Placental pericyte (primary cell): ENCODE results near the genes LINGO4, THEM4, FLG, LCE2A, LCE1F and SPRR2A.

- CAGE, long polyA plus RNA: no peak
Observed at GRCh38 chr1:151525432-151525904, 14.3 kb downstream of the CGN start.

- CAGE, long polyA plus RNA: no peak
Observed at GRCh38 chr1:151529805-151530212, 10.3 kb upstream of the TUFT1 start.

DNA sequence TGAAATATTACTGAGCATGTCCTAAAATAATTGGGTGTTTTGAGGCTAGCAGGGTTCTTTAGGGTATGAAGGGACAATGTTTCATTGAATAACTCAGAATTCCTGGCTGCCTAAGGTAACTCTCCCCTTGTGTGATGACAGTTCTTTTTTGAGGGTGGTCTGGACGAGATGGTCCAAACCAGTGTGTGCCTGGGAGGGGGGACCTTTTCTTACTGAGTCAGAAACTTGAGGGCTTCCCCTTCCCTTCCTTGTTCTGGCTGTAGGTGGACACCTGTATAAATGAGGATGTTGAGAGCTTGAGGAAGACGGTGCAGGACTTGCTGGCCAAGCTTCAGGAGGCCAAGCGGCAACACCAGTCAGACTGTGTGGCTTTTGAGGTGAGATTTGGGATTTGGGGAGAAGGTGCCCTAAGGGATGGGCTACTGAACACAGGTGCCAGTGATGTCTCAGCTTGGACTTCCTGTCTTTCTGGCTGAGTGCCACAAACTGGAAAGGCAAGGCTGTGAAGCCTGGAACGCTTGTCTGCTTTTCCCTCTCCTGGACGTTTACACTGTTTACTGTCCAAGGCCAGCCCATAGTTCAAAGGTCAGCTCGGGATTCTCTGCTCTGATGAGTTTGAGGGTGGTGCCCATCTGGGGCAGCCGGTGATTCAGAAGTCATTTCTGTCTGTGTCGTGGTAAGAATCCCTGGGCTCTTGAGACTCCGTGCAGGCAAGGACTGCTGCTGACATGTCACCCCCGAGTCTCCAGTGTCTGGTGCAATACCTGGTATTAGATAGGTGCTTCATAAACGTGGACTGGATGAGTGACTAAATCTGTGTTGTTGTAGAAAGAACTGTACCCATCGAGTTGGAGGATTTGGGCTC is 29.5 kb downstream of the TUFT1 start:
- CAGE, long polyA plus RNA: no peak

- CAGE, long polyA plus RNA: no peak
Observed at GRCh38 chr1:151654120-151654467, 42.2 kb downstream of the SNX27 start.

GRCh38 chr1:151728020-151729065 is 7.0 kb downstream of the RIIAD1 start:
- CAGE, long polyA plus RNA: no peak

GRCh38 chr1:151759650-151760305 is 3.5 kb downstream of the MRPL9 start:
- CAGE, long polyA plus RNA: no peak

DNA sequence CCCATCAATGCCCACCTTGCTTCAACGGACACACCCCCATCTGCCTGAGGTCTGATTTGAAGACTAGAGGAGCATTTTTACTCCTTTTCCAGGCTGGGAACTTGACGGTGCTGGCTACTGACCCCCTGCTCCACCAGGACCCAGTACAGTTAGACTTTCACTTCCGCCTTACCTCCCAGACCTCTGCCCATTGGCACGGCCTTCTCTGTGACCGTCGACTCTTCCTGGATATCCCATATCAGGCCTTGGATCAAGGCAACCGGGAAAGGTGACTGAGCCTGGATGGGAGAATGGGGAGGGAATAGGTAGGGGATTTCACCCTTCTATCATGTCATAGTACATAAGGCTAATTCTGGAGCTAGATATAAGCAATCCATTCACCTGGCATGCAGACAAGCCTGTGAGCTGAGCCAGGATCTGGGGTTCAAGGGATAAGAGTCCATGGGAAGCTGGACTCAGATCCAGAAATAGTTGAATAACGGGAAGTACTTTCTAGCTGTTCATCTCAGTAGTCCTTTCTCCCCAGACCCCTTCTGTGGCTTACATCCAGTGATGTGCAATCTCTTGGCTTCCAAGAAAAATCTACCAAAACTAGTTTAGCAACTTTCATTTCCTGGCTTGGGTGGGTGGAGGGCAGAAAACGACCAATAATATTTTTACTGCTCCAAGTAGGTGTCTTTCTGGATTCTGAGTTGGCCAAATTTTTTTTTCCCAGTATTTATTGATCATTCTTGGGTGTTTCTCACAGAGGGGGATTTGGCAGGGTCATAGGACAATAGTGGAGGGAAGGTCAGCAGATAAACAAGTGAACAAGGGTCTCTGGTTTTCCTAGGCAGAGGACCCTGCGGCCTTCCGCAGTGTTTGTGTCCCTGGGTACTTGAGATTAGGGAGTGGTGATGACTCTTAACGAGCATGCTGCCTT is 4.9 kb upstream of the MRPL9 start:
- CAGE, long polyA plus RNA: no peak

- CAGE, long polyA plus RNA: no peak
Observed at GRCh38 chr1:151783632-151784229, 6.6 kb downstream of the TDRKH start.

DNA sequence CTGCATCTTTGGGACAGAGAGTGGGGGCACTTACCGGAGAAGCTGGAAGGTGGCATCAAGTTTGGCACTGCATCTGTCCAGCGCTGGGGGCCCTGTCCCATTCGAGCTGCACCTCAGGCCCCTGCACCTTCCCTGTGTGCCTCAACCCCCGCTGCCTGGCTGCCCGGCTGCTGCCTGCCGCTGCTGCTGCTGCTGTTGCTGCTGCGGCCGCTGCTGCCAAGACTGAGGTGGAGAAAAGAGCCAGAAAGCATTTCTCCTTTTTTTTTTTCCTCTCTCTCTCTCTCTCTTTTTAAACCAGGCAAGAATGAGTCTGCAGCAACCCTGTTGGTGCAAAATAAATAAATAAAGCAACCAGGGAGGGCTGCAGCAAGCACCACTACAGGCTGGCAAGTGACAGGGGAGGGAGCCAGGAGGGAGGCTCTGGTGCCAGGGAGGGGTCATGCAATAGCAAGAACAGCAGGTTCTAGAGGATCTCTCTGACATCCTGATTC is at the start of gene LINGO4:
LINGO4 (minus strand) TSS at position 224 of the 491 bp plus-strand sequence.
- CAGE, long polyA plus RNA: no peak

DNA sequence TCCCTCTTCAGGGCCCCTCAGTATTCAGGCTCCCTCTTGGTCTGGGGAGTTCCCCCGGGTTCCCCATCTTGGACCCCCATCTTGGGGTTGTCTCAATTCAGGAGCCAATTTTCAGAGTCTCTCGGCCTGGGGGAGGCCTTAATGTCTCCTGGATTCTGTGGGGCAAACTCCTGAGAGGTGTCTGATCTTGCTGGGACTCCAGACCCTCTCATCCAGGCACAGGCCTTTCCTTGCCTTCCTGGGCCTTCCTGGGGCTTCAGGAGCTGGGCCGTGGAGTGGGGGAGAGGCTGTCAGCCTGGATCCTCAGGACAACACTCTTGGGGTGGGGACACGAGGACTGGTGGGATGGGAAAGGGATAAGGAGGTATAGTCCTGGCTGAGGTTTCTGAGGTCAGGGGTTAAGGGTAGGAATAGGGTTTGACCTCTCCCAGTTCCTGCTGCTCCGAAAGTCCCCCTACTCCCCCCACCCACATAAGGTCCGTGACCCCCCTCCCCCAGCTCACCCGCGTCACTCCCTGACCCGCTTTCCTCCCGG is 4.1 kb downstream of the RORC start:
- CAGE, long polyA plus RNA: no peak

- CAGE, long polyA plus RNA: no peak
Observed at GRCh38 chr1:151909003-151910304, at the start of gene THEM4. THEM4 (minus strand) TSS chr1:151909511.

DNA sequence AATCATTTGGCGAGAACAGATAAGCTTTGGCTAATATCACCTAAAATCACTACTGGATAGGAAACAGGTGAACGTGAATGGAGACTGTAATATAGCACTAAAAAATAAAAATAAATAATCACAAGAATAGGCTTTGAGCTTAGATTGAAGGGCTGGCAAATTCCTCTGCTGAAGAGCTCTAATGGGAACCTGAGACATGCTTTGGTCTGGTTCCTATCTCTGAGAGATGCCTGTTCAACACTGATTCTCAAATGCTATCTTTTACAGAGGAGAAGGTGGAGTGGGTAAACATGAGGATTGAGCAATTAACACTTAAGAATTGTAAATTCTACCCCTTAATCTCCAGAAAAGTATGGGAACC is 5.5 kb downstream of the S100A10 start:
- CAGE, long polyA plus RNA: no peak

- CAGE, long polyA plus RNA: no peak
Observed at GRCh38 chr1:152325042-152325330, at the start of gene FLG. FLG (minus strand) TSS chr1:152325239.

DNA sequence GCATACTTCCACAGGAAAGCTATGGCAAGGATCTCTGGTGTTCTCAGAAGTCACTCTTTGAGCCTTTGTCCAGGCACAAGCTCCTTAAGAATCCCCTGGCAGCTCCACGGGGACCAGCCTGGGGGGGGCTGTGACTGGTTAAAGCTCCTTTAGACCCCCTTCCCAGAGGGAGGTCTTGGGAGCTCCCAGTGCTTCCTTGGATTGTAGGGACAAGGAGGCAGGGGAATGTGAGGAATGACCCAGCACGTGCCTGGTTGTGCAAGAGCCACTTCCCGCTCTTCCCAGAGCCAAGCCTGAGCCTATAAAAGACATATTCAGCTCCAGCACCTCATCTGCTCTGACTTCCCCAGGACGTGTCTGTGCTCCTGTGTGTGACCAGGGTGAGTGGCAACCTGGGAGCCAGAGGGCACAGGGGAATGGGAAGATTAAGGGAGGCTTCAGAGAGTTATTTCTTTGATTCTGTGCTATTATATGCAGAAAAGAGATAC is at the start of gene LCE2A:
LCE2A (plus strand) TSS at position 331 of the 488 bp plus-strand sequence.
- CAGE, long polyA plus RNA: no peak

DNA sequence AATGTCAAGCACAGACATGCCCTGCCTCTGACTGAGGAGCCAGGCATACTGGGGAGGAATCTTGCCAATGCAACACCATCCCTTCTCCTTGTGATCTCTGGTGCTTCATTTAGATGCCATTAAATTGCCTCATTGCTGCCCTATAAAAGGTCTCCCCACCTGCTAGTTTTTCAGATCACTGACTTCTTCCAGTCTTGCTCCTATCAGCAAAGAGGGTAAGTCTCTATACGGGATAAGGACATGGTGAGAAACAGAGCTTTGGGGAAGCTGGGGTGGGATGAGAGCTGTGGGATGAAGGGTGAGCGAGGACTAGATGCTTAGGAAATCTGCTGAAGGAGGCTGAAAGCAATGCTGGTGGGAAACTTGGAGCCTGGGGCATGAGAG is 909 bp upstream of the C1orf68 start:
- CAGE, long polyA plus RNA: no peak

GRCh38 chr1:152774879-152775373 is at the start of gene LCE1F:
LCE1F (plus strand) TSS chr1:152775140.
- CAGE, long polyA plus RNA: no peak

DNA sequence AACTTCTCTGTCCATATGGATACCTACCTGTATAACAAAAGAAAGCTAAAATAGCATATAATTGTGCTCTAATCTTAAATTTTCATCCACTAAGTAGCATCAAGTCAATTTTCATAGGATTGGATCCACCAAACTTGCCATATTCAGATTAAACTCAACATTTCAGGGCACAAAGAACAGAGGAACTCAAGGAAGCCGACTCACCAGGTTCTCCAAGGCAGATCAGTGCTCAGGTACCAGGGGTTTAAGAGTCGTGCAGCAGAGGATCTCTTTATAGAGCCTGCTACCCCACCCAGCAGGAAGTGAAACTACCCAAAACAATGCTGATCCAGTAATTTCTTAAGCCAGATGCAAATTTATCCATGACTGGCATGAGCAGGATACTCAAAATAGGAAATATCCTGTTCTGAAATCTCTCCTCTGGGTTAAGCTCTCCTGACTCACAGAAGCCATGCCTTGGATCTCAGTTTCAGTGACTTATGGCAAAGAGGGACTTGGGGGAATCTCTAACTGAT is at the start of gene SPRR2A:
SPRR2A (minus strand) TSS at position 246 of the 515 bp plus-strand sequence.
- CAGE, long polyA plus RNA: no peak

DNA sequence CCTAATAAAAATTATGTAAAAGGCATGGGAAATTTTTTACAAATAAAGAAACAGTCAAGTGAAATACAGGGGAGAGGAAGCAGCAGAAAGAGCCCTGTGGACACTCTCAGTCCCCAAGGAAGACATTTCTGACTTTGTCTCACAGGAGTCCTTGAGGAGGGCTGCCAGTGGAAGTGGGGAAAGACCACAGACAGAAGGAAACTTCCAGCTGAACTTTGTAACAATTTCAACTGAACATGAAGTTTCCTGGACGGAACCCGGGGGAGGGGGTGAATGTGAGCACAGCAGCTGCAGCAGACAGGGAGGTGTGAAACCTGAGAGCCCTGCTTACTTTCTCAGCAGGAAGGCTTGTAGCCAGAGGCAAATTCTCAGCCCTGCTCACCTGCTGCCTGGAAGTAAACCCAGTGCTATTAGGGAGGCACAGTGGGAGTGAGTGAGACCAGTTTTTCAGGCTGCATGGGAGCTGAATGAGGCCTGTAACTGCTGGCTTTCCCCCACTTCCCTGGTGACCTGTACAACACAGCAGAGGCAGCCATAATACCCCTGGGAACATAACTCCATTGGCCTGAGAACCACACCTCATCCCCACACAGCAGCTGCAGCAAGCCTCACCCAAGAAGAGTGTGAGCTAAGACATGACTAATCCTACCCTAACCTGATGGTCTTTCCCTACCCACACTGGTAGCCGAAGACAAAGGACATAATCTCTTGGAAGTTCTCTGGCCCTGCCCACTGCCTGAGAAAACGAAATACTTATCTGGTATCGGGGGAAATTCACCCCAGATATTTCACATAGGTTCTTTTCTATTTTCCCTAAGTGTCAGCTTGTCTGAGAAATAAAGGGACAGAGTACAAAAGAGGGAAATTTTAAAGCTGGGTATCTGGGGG is 9.6 kb upstream of the SPRR2F start:
- CAGE, long polyA plus RNA: no peak

DNA sequence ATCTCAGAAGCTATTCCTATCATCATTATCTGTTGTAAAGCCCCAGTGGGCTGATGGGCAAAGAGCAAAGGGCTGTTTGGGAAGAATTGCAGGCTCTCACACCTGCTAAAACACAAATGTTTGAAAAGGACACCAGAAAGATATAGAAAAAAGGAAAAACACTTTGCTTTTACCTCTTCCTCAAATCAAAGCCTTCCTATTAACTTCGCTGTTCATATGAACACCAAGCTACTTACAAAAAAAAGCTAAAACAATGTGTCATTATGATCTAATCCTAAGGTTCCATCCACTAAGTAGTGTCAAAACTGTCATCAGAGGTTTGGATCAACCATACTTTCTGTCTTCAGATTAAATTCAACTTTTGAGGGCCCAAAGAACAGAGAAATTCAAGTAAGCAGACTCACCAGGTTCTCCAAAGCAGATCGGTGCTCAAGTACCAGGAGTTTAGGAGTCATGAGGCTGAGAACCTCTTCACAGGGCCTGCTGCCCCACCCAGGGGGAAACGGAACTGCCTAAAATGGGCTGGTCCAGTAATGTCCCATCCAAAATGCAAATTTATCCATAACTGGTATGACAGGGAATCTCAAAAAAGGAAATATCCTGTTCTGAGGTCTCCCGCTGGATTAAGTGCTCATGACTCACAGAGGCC is 9.5 kb downstream of the SPRR2G start:
- CAGE, long polyA plus RNA: no peak

GRCh38 chr1:153617532-153618152 is 1.5 kb upstream of the S100A14 start:
- CAGE, long polyA plus RNA: no peak